Liver (tissue), 9 donors: ENCODE results near the gene AKT3.

GRCh38 chr1:242302767-242303261, 221.7 kb downstream of the PLD5 start:
- PRO-cap, 5 experiments = no peak in any of the 5 experiments
- RAMPAGE, long total RNA, 2 experiments = no peak in any of the 2 experiments
- RRBS = no CpG with 5 or more reads among the region's 5 CpGs

DNA sequence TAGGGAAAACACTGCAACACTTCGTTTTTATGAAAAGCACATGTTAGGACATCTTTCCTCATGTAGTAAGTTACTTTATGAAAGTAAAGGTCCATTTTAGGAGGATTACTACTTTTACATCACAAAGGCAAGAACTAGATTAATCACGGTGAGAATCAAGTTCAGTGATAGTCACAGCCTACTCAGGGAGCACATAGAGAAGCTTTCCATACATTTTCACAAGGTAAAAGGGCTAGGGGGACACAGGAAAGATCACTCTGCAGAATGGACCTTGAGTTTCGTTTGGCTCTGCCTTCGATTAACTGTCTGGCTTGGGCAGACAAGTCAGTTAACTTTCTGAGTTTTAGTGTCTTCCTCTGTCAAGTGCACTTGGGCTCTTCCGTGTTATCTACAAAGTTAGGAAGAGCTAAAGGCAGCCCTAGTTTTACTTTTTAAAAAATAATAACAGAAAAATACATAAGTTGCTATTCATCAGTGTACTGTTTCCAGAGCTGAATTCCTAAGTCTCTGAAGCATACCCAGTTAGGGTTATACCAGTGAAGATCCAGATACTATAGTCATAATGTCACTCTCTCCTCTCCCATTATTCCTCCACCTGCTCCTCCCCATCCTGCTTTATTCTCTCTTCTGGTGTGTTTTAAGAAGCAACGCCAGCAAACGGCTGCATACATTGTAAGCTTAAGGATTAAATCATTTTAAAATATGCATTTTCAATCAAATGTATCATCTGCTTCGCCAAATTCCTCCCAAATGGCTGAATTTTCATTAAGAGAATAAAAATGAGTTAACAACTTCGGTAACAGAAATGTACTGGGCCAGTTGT, 1.7 kb downstream of the CEP170 start:
- PRO-cap, 5 experiments = no peak in any of the 5 experiments
- RAMPAGE, long total RNA, 2 experiments = no peak in any of the 2 experiments
- RRBS = no CpG with 5 or more reads among the region's 9 CpGs

DNA sequence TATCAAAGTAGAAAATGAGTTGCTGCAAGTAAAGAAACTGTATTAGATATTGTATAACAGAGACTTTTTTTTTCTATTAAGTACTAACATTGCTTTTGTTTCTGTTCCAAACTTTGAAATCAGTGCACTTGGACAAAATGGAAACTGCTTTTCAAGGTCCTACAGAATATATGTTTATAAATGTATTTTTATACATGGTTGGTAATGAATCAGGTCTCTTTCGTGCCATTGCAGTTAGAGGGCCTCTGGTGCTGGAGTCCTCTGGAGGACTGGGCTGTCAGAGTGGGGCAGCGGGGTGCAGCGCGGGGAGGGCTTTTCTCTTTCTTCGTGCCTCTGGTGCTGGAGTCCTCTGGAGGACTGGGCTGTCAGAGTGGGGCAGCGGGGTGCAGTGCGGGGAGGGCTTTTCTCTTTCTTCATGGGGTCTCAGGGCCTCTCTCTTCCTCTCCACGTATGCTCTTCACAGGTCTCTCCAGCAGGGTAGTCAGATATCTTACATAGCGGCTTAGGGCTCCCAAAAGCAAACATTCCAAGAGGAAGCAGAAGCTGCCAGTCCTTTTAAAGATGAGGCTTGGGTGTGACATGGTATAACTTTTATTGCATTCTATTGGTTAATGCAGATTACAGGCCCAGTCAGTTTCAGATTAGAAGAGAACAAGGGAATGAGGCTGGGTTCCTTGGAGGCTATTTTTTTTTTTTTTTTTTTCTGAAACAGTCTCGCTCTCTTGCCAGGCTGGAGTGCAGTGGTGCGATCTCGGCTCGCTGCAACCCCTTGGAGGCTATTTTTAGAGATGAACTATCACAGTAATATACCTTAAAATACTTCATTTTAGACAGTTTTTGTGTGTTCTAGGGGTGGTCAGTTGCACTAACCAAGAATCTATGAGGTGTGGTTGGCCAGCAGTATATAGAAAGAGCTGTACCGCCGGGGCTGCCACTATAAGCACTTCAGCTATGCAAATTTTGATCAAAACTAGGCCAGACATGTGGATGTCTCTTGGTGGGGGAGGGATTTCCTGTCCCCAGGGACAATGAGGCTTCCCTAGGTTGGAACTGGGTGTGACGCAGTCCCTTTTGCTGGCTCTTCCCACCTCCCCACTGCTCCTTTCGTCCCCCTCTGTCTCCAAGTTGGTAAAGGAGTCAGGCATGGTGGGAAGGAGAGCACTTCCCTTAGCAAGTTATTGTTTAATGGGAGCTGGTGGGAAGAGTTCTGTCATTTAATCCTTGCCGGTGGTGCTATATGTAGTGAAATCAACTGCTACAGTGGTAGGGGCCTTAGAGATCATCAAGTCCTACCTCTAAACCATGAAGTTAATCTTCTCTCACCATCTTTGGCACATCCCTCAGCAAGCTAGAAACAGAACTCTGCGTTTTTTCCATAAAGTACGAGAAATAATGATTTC, 13.3 kb downstream of the SDCCAG8 start:
- PRO-cap, 5 experiments = peak in 2 of 5 experiments; most common minus-strand start position 528 of the sequence (in 2)
- RAMPAGE, long total RNA, 2 experiments = no peak in any of the 2 experiments
- RRBS = no CpG with 5 or more reads among the region's 20 CpGs

DNA sequence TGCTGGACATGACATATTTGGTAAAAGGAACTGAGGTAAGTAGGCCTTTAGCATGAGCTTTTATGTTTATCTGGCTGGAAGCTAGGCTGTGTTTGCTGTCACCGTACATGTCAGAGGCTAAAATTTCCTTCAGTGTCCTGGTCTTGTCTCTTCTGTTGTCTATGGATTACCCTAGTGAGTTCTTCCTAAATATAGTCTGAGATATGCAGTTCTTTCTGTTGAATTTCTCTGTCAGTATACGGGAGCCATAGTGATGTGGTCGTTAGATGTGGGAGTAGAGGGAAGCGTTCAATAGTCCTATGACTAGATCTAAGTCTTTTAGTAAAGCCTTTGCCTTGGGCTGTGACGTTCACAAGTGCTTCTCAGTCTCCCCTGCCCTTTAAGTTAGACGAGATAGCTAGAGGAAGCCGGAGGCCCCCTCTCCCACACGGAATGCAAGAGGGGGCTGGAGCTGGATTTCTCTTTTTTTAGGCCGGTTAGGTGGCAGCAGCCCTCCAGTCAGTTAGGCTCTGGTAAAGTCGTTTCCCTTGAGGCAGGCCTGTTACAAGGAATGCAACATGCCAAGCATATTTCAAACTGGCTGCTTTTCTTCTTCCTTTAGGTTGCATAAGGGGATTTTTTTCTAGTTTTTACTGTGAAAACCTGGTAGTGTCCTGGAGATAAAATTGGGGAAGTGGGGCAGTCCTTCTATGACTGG, 28.5 kb downstream of the SDCCAG8 start:
- PRO-cap, 5 experiments = no peak in any of the 5 experiments
- RAMPAGE, long total RNA, 2 experiments = no peak in any of the 2 experiments
- RRBS = 72% methylated on average over 3 of the region's 10 CpGs

- PRO-cap, 5 experiments = peak in 5 of 5 experiments; most common plus-strand start chr1:243456034 (in 5); most common minus-strand start chr1:243456269 (in 5)
- RAMPAGE, long total RNA, 2 experiments = start-site peak on the minus strand in 1 of 2 experiments, at chr1:243456272-243456297 at its widest, 32 reads per replicate
- RRBS = no CpG with 5 or more reads among the region's 13 CpGs
These were observed 200.2 kb downstream of the SDCCAG8 start for GRCh38 chr1:243455549-243456887.

DNA sequence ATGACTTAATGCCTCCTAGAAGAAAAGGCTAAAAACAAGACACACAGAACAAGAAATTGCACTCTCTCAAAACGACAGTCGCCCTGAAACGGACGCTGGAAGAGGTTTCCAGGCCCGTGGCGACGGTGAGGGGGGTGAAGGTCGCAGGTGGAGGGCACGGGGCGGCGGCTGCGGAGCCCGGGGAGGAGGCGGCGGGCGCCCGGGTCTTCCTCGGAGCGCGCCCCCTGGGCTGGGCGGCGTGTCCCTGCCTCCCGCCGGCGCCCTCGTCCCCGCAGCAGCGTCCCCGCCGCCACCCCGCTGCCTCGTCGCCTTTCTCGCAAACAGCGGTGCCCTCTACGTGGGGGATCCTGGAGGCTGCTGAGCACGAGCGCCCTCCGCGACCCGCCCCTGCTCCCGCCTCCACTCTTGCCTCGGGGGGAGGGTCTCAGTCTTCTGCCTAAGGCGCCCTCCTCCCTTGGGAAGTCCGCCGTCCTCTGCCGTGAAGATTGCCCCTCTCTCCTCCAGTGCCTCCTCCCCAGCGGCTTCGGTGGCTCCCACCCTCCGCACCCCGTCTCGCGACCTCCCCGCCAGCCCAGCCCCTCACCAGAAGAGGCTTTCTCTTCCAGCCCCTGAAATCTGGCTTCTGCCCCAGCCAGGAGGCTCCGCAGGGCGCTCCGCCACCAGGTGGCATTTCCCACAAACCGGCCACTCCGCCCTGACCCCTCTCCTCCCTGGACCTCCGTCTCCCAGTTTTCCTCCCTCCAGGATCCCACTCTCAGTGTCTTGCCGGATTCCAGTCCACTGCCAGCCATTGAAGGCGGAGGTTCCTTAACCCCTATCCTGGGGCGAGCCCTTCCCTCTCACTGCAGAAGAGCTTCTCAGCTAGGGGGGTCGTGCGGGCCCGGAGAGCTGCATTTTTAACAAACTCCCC, 227.4 kb downstream of the SDCCAG8 start:
- PRO-cap, 5 experiments = peak in 5 of 5 experiments; most common plus-strand start position 460 of the sequence (in 4); most common minus-strand start position 307 of the sequence (in 3)
- RAMPAGE, long total RNA, 2 experiments = no peak in any of the 2 experiments
- RRBS = 31% methylated on average over 15 of the region's 66 CpGs

DNA sequence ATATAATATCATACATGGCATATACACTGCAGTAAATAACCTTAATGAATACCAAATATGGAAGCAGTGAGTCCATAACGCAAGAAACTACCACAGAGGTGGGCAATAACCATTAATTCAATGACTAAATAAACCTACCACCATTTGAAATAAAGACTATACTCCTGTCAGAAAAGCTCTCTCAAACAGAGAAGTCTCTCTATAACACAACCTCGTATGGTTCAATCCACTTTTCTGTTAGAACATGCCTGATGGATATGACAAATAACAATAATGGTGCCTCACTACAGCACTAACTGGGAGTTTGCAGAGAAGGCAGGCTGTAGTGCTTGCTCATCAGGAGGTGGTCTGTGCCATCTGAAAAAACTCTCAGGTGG, 144.0 kb downstream of the AKT3 start:
- PRO-cap, 5 experiments = no peak in any of the 5 experiments
- RAMPAGE, long total RNA, 2 experiments = no peak in any of the 2 experiments
- RRBS = no CpG with 5 or more reads among the region's 2 CpGs

DNA sequence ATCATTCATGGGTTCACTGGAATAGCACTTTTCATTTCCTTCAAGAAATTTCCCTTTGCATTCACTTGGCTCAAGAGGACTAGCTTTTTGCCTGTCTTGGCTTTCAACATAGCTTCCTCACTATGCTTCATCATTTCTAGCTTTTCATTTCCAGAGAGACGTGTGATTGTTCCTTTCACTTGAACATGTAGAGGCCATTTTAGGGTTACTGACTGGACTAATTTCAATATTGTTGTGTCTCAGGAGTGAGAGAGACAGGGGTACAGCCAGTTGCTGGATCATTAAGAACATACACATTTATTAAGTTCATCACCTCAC, 59.5 kb downstream of the AKT3 start:
- PRO-cap, 5 experiments = no peak in any of the 5 experiments
- RAMPAGE, long total RNA, 2 experiments = no peak in any of the 2 experiments
- RRBS = no CpG with 5 or more reads among the region's 1 CpG

DNA sequence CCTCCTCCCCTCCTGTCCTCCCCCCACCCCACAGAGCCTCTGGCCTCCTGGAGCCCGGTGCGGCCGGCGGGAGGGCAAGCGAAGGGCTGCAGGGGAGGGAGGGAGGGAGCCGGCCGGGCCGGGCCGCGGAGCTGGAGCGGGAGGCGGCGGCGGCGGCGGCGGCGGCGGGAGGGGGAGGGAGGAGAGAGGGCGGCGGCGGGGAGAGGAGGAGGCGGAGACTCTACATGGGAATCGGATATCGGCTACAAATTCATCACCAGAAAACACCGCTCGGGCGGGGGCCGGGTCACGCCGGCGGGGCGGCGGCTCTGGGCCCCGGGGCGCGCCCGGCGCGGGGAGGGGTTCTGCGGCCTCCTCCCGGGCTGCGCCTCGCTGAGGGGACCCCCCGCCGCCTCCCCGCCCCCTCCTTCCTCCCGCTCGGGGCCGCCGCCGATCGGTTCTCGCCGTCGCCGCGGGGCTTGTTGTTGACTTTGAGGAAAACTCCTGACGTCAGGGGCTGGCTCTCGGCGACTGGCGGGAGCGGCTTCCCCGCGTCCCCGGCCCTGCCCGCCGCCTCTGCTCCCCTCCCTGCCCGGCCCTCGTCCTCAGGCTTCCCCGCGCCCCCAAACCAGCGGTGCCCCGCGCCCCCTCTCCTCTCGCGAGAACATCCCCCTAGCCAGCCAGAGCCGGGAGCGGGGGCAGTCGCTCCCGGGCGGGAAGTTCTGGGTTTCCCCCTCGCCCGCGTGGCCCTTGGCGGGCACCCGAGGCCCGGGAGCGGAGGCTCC, at the start of gene AKT3:
Gene AKT3, minus strand, starts transcription at position 90 of the 764 bp plus-strand sequence.
- PRO-cap, 5 experiments = peak in 5 of 5 experiments; most common plus-strand start position 259 of the sequence (in 4); most common minus-strand start position 442 of the sequence (in 4)
- RAMPAGE, long total RNA, 2 experiments = no peak in any of the 2 experiments
- RRBS = 5% methylated on average over 16 of the region's 89 CpGs

DNA sequence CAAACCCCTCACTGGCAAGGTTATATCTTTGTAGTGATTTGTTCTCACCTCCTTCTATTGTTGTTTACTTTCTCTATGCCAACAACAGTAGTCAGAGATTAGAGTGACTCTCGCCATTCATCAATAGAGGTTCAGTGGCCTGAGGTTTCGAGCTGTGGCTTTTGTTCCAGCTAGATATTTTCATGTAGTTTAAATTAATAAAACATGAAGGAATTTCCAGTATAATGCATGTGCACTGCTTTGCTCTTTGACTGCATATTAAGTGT, 77.0 kb upstream of the AKT3 start:
- PRO-cap, 5 experiments = no peak in any of the 5 experiments
- RAMPAGE, long total RNA, 2 experiments = no peak in any of the 2 experiments
- RRBS = no CpG with 5 or more reads among the region's 2 CpGs

GRCh38 chr1:244053343-244053708, 2.2 kb downstream of the ZBTB18 start:
- PRO-cap, 5 experiments = no peak in any of the 5 experiments
- RAMPAGE, long total RNA, 2 experiments = no peak in any of the 2 experiments
- RRBS = no CpG with 5 or more reads among the region's 7 CpGs

- PRO-cap, 5 experiments = no peak in any of the 5 experiments
- RAMPAGE, long total RNA, 2 experiments = no peak in any of the 2 experiments
- RRBS = no CpG with 5 or more reads among the region's 10 CpGs
These were observed 2.7 kb downstream of the ZBTB18 start for GRCh38 chr1:244053709-244054207.

DNA sequence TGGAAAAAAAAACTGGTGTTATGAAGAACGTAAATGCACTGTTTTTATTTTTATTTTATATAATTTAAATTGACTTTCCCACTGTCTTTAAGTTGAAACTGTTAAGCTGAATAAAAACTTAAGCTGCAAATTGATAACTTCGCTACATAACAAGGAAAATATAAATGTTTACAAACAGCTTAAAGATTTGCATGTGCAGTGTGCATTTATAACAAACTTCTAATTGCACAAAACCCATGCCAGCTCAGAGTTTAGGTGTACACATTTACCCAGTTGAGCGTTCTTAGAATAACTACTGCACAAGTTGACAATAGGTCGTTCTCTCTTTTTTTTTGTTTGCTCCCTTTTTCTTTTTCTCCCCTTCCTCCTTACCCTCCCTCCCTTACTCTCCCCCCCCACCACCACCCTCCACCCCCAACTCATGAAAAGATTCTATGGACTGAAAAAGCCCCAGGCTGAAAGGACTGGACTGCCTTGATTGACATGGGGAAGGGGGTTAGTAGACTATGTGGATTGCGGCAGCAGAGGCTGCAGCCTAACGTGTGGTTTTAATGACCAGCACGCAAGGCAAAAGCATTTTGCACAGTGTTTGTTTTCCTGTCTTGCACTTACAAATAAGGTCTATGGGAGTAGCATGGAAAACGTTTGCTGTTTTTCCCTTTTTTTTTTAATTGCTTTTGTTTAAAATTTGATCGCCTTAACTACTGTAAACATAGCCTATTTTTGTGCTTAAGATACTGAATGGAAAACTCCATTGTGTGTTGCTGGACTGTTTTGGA, 5.4 kb downstream of the ZBTB18 start:
- PRO-cap, 5 experiments = no peak in any of the 5 experiments
- RAMPAGE, long total RNA, 2 experiments = no peak in any of the 2 experiments
- RRBS = no CpG with 5 or more reads among the region's 9 CpGs

- PRO-cap, 5 experiments = peak in 4 of 5 experiments; most common plus-strand start chr1:244095028 (in 1); most common minus-strand start chr1:244095080 (in 3)
- RAMPAGE, long total RNA, 2 experiments = no peak in any of the 2 experiments
- RRBS = no CpG with 5 or more reads among the region's 12 CpGs
These were observed 43.7 kb downstream of the ZBTB18 start for GRCh38 chr1:244094757-244095229.

- PRO-cap, 5 experiments = peak in 1 of 5 experiments; most common plus-strand start chr1:244104492 (in 1); most common minus-strand start chr1:244104416 (in 1)
- RAMPAGE, long total RNA, 2 experiments = no peak in any of the 2 experiments
- RRBS = no CpG with 5 or more reads among the region's 5 CpGs
These were observed 53.2 kb downstream of the ZBTB18 start for GRCh38 chr1:244104187-244104827.

GRCh38 chr1:244302808-244303753, 49.4 kb upstream of the C1orf100 start:
- PRO-cap, 5 experiments = no peak in any of the 5 experiments
- RAMPAGE, long total RNA, 2 experiments = no peak in any of the 2 experiments
- RRBS = no CpG with 5 or more reads among the region's 13 CpGs

DNA sequence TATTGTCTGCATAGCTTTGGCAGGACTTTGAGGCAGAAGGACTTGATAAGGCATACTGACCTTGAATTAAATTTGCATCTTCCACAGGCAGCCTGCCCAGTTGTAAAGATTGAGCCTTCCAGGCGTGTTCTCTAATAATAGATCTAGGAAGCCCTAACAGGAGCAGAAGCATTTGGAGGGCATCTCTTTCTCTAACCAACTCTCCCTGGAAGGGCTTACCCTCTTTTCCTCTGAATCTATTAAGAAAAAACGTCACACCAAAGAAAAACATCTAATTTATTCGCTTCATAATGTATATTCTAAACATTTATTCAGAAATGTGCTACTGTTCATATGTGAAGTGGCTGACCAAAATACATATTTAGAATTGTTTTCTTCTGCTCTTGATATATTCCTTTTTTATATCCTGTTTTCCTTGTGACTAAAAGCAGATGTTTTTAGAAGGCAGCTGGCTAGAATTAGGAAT, 20.2 kb downstream of the DESI2 start:
- PRO-cap, 5 experiments = no peak in any of the 5 experiments
- RAMPAGE, long total RNA, 2 experiments = no peak in any of the 2 experiments
- RRBS = no CpG with 5 or more reads among the region's 3 CpGs

DNA sequence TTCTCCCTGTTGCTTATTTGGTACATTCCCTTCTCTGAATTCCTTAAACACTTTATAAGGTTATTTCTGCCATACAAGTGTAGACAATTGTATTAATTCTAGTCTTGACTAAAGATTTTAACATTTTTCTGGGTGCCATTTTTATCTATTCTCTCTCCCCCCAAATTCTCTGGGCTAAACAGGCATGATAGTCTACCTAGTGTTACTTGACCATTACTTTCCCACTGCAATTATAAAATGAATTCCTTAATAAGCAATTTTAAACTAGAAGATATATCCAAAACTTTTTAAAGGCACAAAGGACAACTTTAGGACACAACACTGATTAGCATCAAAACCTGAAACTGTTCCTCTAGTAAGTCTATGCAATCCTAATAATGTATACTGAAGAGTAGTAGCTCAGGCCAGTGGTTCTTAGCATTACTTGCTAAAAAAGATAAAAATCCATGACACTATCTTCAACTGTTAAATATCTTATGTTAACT, 12.1 kb downstream of the HNRNPU start:
- PRO-cap, 5 experiments = no peak in any of the 5 experiments
- RAMPAGE, long total RNA, 2 experiments = no peak in any of the 2 experiments

GRCh38 chr1:245097424-245098151, 57.2 kb upstream of the KIF26B start:
- PRO-cap, 5 experiments = no peak in any of the 5 experiments
- RAMPAGE, long total RNA, 2 experiments = no peak in any of the 2 experiments
- RRBS = no CpG with 5 or more reads among the region's 7 CpGs

- PRO-cap, 5 experiments = peak in 3 of 5 experiments; most common plus-strand start chr1:245107567 (in 1); most common minus-strand start chr1:245107616 (in 3)
- RAMPAGE, long total RNA, 2 experiments = no peak in any of the 2 experiments
- RRBS = no CpG with 5 or more reads among the region's 16 CpGs
These were observed 47.3 kb upstream of the KIF26B start for GRCh38 chr1:245107353-245107939.